Neural progenitor cell (in vitro differentiated cells): Measurements from ENCODE around the gene RPL4.

DNA sequence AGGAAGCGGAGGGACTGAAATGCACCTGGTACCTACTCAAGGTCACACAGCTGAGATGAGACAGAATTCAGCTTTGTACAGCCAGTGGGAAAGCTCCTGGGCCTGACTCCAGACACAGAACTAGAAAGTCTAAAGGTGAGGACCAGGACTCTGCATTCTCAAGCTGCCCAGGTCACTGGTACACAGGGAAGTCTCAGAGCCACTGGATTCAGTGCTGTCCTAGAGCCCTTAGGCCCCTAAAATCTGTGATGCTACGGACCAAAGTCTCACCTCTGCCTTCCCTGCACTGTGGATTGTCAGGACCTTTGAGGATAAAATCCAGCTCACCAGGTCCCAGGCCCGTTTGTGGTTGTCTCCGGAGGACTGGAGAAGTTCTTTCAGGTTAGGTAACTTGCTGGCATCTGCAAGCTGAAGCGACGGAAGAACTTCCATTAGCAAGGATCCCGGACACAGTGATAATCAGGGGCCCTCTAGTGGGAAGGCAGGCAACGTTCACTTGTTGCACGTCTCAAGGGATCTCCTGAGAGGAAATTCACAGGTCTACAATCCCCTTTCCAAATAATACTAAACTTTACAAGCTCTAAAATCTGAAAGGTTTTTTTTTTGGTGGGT, 15.9 kb downstream of the PARP16 start:
- RAMPAGE, long total RNA = no peak

- RAMPAGE, long total RNA = no peak
These were observed 12.6 kb downstream of the IGDCC3 start for GRCh38 chr15:65364988-65365774.

DNA sequence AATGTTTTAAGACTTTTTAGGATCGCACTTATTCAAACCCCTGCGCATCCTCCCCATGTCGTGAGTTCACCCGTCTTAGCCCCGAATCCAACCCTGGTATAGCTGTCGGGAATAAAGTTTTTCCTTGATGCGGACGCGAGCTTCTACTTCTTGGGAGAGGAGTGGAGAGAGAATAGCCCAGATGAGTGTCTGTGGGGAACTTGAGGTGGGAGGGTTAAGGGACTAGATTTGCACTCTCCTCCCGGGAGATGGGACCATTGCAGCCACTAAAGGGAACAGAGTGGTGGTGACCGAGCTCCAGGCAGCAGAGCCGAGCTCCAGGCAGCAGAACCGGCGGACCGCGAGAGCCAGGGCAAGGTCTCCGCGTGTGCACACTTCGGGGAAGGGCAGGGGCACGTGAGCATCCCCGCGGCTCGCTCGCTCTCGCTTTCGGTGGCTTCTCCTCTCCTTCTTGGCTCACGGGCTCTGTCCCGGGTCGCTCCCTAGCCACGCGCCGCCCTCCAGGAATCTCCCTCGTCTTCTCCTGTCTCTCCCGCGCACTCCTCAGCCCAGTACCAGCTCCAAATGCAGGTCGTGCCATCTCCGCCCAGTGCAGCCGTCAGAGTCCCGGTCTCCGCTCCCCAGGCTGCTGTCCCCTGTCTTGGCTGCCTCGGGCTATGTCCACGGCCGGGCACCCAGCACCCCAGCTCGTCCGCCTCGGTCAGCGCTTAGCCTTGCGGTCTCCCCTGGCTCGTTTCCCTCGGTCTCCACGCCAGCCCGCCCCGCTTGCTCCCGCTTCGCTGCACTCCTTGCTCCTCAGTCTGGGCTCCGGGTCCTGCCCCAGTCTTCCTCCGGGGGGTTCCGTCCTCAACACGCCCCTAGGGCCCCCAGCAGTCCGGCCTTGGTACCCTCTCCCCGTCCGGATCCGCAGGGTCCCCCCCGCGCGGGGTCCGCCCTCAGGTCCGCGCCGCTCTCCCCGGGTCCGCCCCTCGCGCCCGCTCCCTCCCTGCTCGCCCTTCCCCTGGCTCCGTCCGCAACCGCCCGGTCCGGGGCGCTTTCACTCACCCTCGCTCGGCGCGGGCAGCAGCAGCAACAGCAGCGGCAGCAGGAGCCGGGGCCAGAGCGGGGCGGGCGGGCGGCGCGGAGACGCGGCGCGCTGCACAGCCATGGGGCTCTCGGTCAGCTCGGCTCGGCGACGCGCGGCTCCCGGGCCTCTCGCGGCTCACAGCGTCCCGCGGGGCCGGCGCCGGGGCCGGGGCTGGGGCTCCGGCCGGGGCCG, 731 bp downstream of the IGDCC3 start:
- RAMPAGE, long total RNA = no peak

- RAMPAGE, long total RNA = no peak
These were observed 5.7 kb downstream of the IGDCC4 start for GRCh38 chr15:65416862-65417724.

- RAMPAGE, long total RNA = no peak
These were observed 3.0 kb downstream of the SLC24A1 start for GRCh38 chr15:65624534-65625310.

- RAMPAGE, long total RNA = no peak
These were observed 26.8 kb upstream of the DENND4A start for GRCh38 chr15:65818651-65819538.

DNA sequence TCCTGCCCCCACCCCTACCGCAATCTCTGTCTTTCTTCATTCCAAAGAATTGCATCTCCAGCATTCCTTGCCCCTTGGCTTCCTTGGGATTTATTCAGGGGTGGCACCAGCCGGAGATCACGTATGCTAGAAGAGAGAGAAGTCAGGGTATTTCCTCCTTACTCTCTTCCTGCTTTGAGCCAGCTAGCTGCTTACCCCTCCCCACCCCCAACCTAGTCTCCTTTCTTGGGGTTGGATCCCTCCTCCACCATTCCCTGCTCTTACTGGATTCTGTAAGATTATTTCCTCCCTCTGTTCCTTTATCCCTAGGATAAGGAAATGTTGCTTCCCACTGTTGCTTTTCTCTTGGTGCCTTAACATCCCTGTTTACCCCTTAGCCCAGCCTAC, 35.0 kb upstream of the DENND4A start:
- RAMPAGE, long total RNA = no peak

DNA sequence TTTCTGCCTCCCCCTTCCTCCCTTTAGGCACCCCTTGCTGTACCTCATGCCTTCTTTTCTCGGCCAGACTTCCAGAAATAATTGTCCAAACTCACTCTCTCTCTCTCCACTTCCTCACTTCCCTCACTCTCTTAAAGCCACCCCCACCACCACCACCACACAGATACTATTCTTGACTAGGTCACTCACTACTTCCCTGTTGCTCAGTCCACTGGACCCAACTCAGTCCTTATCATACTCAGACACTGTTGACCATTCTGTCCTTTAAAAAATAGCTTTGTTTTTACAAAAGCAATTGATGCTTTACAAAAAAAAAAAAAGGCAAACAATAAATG, 31.7 kb upstream of the RAB11A start:
- RAMPAGE, long total RNA = no peak

GRCh38 chr15:65878820-65879082, 9.5 kb downstream of the RAB11A start:
- RAMPAGE, long total RNA = no peak

GRCh38 chr15:65981814-65982765, 112.8 kb downstream of the RAB11A start:
- RAMPAGE, long total RNA = no peak

- RAMPAGE, long total RNA = no peak
These were observed 172.9 kb downstream of the MEGF11 start for GRCh38 chr15:66080596-66081044.

DNA sequence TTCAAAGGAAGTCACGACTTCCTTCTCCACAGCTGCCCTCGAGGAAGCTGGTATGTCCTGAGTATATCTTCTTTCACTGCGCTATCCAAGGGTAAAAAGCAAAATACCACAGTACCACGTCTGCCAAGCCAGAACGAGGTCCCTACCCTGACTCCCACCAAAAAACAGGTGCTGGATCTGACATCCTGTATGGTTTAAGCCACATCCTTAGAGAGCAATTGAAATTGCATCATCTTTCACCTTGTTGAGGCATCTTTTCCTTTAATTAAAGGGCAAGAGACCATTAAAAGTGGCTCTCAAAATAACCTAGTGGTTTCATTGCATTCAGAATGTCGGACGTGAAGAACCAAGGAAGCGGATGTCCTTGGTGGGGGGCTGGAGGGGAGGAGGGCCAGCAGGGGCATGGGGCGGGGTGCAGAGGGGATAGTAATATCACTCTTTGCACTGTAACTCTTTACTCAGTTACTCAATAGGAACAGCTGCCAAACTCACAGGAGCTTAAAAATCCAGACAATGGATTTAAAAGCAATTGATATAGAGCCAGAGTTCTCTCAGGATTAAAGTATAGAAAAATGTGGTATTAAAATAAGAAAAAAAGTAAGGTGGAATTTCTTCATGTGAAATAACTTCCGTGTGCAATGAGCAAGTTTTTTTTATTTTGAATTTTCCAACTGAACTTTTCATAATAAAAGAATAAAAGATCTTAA, 13.8 kb upstream of the TIPIN start:
- RAMPAGE, long total RNA = no peak

- RAMPAGE, long total RNA = start-site peak on the minus strand at chr15:66504829-66504842, 509 and 1,405 reads in 2 replicates
These were observed at the start of gene RPL4 for GRCh38 chr15:66504294-66504985. TSS of gene RPL4 (minus strand) at chr15:66504855.

DNA sequence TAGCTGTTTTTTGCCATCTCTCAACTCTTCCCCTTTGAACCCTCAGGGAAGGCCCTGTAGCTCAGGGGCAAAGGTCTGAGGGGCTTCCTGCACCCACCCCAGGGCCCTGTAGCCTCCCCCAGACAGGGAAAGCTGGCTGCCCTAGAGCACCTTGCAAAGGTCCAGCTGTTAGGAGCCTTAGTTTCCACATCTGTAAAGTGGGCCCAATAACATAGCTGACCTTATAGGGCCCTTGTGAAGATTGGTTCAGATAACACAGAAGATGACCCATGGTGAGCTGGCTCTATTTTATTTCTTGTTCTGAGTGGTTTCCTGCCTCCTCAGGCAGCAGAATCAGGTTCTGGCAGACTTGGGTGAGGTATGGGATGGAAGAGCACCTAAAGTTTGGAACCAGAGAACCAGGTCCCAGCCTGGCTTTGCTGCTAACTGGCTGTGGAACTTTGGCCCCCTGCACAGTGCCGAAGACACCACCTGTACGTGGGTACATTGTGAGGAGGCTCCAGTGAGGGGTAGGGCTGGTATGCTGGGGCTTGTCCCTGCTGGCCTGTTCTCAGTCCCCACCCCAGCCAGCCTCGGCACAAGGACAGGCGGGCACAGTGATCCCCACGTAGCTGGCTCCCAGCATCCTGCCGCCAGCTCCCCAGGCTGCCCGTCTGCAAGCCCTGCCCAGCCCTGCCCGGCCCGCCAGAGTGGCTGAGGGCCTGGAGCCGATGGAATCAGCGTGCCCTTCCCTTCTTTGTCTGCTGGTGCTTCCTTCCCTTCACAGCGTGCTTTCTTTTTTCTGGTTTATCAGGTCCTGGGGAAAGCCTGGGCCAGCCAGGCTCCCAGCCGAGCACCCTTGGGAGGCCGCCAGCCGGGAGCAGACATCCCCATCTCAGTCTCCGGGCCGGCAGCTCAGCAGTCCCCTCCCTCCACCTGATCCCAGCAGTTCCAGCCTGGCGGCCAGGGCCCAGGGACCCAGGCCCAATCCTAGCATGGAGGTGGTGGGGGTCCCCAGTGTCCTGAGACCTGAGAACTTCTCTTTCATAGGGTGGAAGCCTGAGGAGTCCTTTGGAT, 54.9 kb upstream of the SMAD6 start:
- RAMPAGE, long total RNA = no peak

DNA sequence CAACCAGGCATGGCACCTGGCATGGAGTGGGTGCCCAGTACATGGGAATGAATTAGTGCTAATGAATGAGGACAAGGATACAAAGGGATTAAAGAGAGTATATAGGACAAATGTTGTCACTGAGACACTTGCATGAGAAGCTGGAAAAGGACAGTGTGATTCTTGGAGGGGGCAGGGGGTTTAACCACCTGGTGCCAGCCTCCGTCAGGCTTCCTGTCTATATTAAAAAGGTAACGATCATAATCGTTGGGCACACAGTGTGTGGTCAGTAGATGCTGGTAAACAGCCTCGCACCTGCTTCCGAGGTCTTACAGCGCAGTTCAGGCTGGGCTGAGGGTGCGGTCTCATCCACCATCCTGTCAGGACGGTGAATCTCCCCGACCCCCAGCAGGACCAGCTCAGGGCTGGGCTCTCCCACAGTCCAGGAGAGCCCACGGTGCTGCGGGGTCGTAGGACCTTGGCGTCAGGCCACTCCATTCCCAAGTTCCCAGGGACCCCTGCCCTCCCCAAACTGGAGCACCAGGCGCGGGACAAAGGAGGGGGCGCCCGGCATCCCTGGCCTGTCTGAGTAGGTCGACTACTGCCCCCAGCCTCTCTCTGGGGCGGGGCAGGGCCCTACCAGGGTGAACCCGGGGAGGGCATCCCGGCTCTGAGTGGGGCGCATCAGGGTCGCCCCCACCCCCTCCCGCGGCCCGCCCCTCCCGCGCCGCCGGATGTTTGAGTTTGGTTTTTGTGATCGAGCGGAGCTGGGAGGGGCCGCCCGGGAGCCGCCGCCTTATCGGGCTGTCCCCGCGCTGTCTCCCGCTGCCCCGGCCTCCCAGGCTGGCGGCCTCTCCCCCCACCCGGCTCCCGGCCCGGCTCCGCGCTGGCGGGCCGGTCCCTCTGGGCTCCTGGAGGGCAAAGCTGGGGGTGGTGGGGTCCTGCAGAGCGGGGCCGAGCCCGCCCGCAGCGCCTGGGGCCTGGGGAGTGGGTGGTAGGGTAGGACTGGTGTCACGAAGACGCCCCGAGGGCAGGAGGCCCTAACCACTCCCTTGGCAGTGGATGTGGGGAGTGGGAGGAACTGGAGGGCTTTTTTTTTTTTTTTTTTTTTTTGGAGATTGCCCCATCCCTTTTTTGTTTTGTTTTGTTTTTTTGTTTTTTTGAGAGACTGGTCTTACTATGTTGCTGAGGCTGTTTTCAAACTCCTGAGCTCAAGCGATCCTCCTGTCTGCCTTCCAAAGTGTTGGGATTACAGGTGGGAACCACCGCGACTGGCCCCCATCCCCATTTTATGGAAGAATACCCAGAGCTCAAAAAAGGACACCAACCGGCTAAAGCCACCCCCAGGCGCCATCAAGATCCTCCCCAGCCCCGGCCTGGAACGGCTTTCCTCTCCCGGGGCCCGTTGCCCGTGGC, 47.3 kb upstream of the SMAD6 start:
- RAMPAGE, long total RNA = no peak

GRCh38 chr15:66655895-66656437, 46.1 kb upstream of the SMAD6 start:
- RAMPAGE, long total RNA = no peak

- RAMPAGE, long total RNA = no peak
These were observed 2.7 kb downstream of the SMAD6 start for GRCh38 chr15:66704548-66705334.

GRCh38 chr15:66707910-66708155, 5.8 kb downstream of the SMAD6 start:
- RAMPAGE, long total RNA = no peak

DNA sequence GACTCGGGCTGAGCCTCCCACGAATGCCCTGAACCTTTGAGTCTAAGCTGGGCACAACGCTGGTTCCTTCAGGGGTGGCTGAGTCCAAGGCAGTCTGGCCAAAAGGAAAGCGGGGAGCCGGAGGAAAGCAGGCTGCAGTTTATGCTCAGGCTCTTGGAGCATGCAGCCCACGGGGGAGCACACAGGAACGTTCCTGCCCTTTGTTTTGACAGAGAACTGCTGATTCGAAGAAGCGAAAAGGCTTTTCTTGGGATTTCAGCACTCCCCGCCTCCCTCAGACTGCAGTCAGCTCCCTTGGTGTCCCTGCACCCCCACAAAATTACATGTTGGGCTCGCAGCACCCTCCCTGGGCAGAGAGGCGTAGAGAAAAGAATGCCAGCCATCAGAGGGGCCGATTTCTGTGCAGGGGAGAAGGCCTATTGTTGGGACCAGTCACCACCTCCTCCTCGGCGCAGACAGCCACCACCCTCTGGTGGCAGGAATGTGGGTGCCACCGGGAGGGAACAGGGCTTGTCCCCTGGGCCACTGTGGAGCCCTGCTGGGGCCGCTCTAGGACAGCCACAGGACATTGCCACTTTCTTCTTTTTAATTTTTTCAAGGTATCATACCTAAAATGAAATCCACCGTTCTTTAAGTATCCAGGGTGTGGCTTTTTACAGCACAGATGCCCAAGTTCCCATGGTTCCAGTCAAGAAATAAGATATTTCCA, 72.2 kb downstream of the SMAD6 start:
- RAMPAGE, long total RNA = no peak

DNA sequence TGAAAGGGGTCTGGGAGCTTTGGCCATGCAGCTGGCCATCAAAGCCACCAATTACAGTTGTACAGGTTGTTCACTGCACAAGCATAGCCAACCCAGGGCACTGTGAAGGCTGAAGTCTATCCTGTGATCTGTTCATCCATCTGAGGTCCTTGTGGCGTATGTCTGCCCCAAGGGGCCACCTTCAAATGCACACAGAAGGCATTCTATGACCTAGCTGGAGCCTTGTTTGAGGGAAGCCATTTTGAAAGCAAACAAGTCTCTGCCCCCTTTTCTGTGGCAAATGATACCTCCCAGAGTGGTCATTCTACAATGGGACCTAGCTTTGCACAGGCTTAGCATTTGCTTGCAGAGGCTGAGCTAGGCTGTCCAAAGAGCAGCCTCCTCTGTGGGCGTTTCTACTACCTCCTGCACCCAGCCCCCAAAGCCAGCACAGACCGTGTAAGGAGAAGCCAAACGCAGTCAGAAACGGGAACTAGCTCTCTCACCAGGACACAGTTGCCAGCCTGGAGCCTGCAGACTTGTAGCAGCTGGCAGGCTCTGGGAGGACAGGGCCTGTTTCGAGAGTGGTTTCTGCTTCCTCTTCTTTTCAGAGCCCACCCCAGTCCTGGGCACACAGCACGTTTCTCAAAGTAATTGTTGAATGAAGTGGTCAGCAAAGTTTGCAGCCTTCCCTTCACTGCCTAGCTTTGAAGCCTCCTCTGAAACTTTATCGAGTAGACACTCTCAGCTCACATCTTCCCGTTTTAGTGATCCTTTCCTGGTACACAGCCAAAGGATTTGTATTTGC, 157.3 kb upstream of the SMAD3 start:
- RAMPAGE, long total RNA = no peak